Ascending aorta (tissue), 1 donor: ENCODE measurements around a stretch of chr16.

GRCh38 chr16:53286100-53286555, 148.1 kb upstream of the RBL2 start:
- PRO-cap = no peak

- PRO-cap = no peak
Measured at GRCh38 chr16:53519361-53519692, 16.3 kb upstream of the AKTIP start.

DNA sequence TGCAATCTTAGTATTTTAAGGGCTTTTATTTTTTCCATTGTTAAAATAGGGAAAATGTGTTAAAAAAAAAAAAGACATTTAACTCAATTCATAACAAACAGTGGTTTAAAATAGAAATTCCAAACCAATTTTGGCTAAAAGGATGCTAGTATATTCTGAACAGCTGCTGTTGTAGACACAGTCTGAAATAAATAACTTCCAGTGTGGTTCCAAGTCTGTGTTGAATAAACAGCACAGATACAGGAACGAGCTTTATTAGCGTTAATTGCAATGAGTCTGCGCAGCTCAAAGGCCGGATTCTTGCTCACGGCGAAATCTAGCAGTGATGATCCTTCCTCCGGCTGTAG, 46.8 kb upstream of the AKTIP start:
- PRO-cap = no peak

GRCh38 chr16:53722918-53723642, 19.1 kb downstream of the FTO start:
- PRO-cap = no peak

DNA sequence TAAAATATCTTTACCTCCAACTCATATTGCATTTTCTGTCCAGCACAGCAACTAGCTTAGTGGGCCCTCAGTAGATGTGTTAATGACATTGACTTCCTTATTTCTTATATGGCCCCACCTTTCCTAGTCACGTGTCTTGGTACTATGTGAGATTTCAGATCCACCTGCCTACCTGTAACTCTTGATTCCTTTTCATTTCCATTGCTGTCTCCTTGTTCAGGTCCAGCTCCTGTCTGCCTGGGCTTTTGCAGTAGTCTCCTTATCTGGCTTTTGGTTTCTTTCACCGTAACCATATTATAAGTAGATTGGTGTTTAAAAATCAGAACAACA, 71.2 kb downstream of the FTO start:
- PRO-cap = no peak

DNA sequence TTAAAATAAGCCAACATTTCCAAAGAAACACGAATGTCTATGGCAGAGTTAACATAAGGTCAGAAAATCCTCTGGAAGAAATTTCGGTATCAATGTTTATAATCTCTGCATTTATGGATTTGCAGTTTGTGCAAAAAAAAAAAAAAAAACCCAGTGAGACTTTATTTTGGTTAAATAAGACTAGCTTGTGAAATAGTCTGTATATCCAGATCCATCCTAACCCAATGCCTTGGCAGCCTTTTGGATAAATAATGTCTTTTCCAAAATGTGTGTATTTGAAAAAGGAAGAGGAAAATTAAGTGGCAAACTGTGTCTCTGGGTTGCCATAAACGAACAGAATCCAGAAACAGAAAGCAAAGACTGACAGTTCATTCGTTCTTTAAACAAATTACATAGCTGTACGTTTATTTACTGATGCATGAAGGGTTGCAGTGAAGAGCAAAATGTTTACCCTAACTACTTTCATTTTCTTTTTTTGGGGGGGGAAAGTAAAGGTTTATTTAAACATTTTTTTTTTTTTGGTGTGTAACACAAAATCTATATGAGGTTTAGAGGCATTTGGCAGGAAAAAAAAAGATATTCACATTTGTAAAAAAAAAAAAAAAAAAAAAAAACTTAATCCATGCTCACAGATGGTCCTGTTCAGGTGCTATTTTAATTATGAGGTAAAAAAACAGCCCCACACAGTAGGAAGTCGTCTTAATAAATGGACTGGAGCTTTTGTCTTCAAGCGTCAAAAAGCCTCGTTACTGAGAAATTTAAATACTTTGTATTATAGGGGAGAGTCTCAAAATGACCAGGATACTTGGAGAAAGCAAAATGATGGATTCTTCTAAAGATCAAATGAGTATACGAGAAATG, 245.8 kb downstream of the FTO start:
- PRO-cap = no peak

DNA sequence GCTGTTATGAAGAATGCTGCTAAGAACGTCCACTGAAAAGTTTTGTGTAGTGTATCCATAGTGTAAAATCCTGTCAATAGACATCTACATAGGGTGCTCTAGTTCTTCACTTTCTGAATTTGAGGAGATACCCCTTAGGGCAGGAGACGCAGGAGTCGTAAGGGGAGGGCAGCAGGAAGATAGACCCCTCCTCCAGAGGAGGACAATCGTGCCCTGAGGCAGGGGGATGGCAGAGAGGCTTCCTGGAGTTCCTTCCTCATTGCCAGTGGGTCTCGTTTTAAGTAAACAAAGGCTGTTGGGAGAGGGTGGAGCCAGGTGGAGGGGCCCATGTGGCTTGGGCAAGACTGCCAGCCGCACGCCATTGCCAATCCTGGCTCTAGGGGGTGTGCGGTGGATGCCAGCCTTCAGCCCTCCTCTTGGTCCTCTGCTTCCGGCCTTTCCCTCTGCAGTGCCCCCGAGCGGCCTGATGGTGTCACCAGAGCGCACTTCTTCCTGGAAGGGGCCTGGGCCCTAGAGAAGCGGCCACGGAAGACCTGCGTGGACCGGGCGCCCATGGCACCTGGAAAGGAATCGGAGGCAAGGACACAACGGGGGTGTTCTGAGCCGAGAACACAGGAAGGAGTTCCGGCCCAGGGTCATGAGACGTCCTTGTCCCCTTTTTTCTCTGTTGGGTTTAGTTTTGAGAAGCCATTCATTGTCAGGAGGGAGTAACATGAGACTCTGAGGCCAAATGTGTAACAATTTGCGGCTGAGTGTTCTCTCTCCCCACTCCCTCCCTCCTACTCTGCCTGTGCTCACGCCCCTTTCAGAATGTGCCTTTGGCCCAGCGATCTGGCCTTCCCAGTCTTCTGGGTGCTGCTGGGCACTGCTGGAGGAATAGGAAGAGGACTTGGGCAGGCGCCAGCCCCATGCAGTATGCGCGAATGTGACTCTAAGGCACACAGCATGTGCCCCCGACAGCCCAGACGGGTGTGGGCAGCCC, 92.9 kb downstream of the IRX3 start:
- PRO-cap = unidirectional peak, plus-strand start at position 843 of the sequence

DNA sequence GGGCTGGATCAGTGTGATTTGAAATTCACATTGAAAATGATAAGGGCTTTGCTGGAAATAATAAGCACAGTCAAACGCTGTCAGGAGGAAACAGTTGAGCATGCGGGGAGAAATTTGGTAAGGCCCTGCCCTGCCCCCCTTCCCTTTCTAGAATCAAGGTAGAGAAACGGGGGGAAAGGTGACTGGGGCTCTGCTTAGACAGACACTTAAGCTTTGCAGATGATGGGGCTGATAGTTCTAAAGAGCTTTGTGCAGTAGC, 74.3 kb upstream of the IRX3 start:
- PRO-cap = no peak

DNA sequence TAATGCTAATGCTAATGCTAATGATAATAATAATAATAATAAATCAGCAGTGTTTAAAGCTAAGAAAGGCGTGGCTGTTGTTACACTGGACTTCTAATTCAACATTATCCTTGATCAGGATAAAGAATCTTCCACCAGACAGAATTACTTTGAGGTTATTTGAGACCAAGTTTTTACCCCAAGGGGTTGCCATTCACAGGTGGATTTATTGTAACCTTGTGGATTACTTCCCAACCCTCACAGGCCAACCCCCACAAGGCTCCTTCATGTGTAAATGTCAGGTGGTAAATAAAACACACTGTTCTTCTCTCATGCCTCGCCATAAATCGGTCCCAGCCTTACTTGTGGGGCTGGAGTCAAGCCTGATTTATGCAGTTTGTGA, 98.5 kb upstream of the IRX3 start:
- PRO-cap = no peak

DNA sequence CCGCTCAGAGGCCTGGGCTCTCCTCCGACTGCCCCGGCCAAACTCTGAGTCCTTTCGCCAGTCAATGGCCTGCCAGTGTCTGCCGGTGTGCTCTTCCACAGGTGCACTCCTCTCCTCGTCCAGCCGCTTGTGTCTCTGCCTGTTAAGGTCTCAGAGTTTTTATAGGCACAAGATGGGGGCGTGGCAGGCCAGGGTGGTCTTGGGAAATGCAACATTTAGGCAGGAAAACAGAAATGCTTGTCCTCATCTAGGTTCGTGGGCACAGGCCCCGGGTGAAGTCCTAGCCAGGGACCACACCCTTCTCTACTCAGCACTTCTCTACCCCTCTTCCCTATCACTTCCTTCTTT, 170.4 kb upstream of the IRX3 start:
- PRO-cap = no peak

DNA sequence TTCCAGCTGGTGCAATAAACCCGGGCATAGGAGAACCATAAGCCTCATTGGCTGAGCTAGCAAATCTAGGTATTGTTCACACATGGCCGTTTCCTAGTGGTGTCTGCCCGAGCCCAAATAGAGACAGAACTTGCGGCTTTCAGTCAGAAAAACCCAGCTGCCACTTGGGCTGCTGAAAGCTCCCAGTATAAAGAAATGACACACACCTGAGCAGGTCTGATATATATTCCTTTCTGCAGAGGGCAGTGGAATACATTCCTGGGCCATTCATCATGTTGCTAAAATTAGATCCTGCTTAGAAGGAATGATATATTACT, 83.9 kb upstream of the IRX5 start:
- PRO-cap = no peak

DNA sequence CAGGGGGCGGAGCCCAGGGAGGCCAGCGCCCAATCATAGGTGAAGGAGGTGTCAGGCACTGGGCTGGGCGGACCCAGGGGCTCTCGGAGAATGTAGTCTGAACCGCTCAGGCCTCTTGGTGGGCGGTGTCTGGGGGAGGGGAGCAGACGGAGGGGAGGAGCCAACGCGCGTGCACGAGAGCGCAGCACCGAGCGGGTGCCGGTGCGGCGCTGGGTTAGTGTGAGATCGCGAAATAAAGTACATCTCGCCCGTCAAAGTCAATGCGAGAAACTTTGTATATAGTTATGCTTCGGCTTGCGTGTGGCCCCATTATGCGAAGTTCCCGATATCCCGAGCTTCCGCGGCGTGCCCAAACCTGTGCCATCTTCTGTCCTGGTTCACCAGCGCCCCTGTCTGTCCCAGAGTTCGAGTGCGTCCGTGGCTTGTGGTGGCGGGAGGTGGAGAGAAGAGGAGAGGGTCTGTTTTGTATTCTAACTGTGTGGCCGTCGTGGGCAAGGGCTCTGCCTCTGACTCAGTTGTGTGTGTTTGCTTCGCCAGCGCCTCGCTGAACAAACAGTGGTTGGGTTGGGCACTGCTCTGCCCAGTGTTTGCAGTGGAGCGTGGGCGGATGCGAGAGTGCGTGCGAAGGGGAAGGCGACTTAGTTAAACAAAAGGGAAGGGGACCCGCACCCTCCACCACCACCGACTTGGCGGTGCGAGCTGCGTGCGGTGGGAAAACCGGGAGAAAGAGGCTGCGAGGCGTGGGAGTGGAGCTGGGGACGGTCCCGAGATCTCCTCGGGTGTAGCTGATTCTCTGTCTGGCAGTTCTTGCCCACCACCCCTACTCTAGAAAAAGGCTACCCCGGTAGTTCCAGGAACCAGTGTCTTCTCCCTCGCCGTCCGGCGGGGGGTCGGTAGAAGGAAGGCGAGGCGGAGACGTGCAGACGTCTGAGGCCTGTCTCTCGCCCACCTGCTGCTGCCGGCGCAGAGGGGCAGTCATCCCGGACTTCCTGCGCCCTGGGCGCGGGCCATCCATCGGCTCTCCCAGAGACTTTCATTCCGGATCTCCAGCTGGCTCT, 1.1 kb upstream of the IRX5 start:
- PRO-cap = bidirectional peak, plus-strand start at position 145 of the sequence, minus-strand start outside the sequence

DNA sequence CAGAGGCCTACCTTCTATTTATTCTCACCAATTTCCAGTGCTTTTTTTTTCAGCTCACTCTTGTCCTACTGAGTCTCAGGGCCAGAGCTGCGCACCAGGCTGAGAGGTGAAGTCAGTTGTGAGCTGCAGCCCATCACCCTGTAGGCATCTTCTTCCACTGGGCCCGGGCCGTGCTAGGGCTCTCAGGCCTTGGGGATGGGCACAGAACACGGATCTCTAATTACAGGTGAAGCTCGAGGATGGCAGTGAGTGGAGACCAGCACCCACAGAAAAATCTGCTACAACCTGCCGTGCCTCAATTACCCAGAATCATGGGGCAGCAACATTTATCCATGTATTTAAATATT, 82.1 kb downstream of the IRX5 start:
- PRO-cap = no peak

DNA sequence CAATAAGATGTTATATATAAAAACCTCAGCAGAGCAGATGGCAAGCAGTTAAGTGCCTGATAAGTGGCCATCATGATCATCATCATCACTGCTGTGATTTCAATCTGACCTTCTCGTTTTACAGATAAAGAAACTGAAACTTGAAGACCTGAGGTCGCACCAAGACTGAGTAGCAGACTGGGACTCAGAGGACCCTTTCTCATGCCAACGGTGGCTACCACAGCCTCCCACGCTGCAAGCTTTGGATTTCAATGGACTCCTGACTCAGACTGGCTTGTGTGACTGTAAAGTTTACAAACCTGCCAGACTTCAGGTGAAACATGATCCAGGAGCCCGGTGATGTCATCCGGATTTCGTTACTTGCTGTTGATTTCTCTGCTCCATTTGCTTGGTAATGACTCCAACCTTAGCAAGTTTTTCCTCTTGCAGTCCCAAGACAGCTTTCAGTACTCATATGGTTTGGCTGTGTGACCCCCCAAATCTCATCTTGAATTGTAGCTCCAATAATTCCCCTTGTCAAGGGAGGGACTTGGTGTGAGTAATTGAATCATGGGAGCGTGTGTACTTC, 26.9 kb upstream of the IRX6 start:
- PRO-cap = no peak

- PRO-cap = no peak
Measured at GRCh38 chr16:55372999-55373624, 49.1 kb downstream of the IRX6 start.

GRCh38 chr16:55384622-55385276, 60.7 kb downstream of the IRX6 start:
- PRO-cap = no peak

DNA sequence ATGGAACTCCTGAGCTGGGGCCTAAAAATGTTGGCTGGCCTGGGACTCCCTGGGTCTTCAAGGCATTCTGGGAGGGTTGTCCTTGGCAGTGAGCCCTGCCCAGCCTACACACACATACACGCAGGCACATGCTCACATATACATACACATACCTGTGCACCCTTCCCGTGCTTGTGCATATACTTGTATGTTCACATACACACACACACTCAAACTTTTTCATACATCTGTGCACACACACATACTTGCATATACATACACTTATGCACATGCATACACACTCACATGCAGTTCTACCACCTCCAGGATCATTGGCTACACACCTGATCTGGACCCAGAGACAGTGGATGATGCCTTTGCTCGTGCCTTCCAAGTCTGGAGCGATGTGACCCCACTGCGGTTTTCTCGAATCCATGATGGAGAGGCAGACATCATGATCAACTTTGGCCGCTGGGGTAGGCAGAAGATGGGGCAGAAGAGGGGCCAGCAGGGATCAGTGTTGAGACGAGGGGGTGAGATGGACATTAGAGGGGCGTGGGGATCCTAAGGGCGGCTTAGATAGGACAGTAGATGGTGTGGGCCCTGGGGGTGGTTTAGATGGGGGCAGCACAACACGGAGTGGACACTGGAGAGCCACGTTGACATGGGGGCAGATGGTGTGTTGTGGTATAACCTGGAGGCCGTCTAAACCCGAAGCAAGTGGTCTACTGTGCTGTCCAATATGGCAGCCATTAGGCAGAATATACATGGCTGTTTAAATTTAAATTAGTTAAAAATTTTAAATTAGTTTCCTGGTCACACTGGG, 4.9 kb downstream of the MMP2 start:
- PRO-cap = no peak

DNA sequence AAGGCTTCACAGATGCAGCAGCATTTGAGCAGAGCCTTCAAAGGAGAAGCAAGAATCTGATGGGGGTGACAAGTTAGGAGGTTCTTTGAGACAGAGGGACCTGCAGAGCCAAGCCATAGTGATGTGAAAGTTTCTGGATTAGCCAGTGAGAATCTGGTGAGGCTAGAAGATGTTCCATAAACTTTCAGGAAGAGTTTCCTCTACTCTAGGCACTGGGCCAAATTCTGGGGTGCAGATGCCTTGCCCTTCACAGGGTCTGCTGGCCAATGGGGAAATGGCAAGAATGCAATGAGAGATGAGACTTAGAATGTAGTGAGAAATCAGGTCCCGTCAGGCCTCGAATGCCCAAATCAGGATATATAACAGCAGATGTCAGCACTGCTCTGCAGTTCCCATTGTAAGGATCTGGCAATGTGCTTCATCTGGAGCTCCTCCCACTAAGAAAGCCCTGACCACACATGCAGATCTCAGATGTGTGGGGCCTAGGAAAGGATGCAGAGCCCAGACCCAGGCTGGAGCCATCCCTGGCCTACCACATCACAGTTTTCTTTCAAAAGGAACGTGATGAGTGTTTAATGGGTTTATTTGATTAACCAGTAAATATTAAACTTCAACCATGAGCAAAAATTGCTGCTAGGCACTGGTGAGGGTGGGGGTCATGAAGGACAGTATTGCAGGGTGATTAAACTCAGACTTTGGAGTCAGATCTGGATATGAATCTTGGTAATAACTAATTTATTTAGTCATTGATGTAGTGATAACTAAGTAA, 13.9 kb upstream of the LPCAT2 start:
- PRO-cap = no peak

GRCh38 chr16:56191987-56192565, 787 bp downstream of the GNAO1 start:
- PRO-cap = no peak

- PRO-cap = no peak
Measured at GRCh38 chr16:56193427-56193956, 2.2 kb downstream of the GNAO1 start.